GM19240 (cell line): ENCODE measurements around the gene TRIM62.

- RRBS = no CpG with 5 or more reads among the region's 3 CpGs
These were observed 33.9 kb downstream of the AK2 start for GRCh38 chr1:33002559-33003406.

DNA sequence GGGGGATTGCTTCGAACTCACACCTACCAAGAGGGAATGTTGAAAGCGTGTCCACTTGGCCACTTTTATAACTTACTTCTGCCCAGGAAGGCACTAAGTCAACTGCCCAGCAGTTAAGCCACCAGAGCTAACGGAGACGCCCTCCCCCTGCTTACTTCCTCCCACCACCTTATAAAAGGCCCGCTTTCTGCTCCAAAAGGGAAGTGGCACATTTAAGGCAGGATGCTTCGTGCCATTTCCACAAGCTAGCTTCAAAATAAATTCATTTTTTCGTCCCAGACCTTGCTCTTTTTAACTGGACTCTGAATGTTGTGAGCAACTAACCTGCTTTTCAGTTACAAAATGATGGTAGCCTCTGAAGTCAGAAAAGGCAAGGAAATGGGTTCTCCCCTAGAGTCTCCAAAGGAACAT is 3.2 kb upstream of the AK2 start:
- RRBS = no CpG with 5 or more reads among the region's 7 CpGs

DNA sequence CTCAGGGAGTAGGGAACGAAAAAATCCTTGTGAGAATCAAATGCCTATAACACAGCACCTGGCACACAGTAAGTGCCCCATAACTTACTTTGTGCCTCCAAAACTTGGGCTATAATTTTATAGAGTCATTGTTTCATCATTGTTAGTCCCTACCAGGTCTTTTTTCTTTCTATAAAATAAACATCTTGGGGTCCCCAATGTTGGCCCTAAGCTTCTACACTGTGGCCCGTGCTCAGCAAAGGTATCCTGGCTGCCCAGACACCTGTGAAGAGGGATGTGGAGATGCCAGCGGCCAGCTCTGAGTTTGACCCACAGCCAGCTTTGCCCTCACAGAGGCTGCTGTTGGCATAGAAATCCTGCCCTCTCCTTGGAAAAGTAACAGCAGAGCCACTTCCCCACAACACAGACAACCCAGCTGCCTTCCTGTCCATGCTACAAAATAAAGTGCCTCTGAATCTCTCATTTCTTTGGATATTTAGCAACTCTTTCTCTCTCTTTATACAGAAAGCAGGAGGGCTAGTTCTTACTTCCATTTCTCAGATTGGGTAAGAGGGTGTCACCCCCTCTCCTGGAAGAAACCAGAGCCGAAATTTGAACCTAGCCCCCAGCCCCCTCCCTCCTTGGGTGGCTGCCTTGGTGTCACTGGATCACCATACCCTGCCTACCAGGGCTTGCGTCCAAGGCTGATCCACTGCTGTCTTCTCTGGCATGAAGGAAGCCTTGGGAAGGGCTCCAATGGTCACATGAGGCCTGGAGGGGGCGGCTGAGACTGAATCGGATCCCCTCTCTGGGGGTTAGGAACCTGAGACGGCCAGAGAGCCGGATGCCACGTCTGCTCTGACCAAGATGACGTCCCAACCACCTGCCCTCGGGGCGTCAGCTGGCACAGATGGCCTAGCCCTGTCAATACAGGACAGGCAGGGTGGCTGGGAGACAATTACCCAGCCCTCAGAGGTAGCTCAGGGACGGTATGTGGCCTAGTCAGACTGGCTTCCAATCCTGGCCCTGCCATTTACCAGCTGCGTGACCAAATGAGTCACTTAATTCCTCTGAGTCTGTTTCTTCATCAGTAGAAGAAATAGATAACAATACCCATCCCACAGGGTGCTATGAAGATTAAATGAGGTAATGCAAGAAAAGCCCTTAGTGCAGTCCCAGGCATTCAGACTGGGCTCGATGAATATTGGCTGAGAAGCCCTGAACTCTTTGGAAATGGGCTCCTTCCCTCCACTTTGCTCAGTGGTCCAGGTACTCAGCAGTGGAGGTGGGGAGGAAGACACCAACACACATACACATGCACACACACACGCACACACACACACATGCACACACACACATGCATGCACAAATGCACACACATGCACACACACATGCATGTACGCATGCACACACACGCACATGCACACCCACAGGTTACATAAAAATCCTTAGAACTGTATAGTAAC is 5.6 kb downstream of the TRIM62 start:
- RRBS = no CpG with 5 or more reads among the region's 19 CpGs

DNA sequence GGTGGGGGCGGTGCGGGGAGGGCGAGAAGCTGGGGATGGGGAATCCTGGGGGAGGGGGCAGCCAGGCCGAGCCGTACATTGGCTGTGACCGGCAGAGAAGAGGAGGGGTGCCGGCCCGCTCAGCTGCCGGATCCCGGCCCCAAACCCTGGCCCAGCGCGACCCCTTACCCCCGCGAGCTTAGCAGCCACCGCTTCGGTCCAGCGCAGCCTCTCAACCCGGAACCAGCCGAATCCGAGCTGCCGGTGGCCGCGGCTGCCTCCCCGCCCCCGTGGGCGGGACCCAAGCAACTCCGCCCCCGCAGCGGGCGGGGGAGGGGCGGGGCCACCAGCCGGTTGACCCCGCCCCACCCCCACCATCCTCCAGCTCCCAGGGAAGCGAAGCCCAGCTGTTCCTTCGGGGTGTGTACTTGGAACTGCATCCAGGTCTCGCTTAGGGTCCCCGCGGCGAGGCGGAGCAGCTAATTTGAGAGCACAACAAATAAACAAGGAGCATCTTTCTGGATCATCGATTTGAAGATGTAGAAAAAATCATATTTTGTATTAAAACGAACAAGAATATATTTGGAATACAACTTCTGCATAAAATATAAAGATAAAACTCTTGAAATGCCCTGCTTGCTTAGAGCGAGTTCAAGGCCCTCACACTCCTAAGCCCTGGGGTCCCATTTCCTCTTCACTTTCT is at the start of gene TRIM62:
Gene TRIM62, minus strand, starts transcription at position 218 of the 682 bp plus-strand sequence.
- RRBS = 2% methylated on average over 24 of the region's 43 CpGs

GRCh38 chr1:33267852-33268859 is 11.9 kb downstream of the ZNF362 start:
- RRBS = no CpG with 5 or more reads among the region's 4 CpGs

GRCh38 chr1:33270006-33270463 is 13.7 kb downstream of the ZNF362 start:
- RRBS = no CpG with 5 or more reads among the region's 2 CpGs

- RRBS = no CpG with 5 or more reads among the region's 7 CpGs
These were observed 1.9 kb upstream of the A3GALT2 start for GRCh38 chr1:33322708-33323294.

DNA sequence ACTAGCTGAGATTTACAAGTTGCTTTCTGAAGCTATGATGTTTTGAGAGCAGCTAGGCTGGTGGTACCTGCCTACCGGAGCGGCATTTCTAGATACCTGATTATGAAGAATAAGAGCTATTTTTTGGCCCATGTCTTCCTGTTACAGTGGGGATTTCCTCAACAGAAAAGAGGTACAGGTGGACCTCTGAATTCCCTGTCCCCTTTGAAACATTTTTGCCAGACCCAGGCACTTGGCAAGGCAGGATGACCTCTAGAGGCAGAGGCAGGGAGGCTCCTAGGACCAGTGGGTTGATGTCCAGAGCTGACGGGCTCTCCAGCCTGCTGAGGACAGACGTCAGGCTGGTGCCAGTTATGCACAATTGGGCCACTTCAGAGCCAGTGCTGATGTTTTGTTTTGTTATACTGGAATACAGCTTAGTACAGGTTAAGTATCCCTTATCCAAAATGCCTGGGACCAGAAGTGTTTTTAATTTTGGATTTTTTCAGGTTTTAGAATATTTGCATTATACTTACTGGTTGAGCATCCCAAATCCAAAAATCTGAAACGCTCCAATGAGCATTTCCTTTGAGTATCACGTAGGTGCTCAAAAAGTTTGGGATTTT is 18.5 kb upstream of the A3GALT2 start:
- RRBS = no CpG with 5 or more reads among the region's 6 CpGs

DNA sequence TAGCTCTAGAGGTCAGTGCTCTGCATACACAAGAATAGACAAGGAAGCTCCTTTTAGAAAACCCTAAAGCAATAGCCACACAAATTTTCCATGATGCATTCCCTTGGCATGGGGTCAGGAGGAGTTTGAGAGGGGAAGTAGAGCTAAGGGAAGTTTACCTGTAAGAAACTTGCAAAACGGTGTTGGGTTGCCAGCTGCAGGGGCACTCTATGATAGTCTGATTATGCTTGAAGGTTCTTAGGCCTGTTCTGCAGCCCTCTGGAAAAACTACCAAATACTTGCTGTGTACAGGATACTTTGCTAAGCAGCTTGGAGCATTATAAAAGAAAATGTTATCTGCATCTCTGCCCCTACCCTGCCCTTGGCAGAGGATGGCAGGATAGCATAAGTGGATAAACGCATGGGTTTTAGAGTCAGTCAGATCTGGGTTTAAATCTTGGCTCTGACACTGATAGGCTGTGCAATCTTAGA is 39.1 kb upstream of the A3GALT2 start:
- RRBS = no CpG with 5 or more reads among the region's 2 CpGs

GRCh38 chr1:33364651-33364996 is 43.7 kb upstream of the A3GALT2 start:
- RRBS = no CpG with 5 or more reads among the region's 2 CpGs

- RRBS = 2% methylated on average over 4 of the region's 15 CpGs
These were observed 175 bp upstream of the PHC2 start for GRCh38 chr1:33431163-33431377.

DNA sequence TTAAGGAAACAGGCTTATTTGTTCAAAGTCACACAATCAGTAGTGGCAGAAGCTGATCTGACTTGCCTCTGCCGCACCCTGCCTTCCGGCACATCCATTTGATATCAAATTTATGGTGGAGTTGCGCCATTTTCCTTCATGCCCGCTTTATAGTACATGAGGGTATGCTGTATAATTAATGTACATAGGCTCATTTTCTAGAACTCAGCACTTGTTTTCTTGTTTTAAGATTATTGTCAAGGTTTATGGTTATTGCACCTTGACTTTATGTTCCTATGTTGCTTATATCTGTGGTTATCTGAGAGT is 72.4 kb upstream of the GJB5 start:
- RRBS = no CpG with 5 or more reads among the region's 4 CpGs

- RRBS = no CpG with 5 or more reads among the region's 10 CpGs
These were observed 15.3 kb downstream of the SMIM12 start for GRCh38 chr1:34844148-34844844.

DNA sequence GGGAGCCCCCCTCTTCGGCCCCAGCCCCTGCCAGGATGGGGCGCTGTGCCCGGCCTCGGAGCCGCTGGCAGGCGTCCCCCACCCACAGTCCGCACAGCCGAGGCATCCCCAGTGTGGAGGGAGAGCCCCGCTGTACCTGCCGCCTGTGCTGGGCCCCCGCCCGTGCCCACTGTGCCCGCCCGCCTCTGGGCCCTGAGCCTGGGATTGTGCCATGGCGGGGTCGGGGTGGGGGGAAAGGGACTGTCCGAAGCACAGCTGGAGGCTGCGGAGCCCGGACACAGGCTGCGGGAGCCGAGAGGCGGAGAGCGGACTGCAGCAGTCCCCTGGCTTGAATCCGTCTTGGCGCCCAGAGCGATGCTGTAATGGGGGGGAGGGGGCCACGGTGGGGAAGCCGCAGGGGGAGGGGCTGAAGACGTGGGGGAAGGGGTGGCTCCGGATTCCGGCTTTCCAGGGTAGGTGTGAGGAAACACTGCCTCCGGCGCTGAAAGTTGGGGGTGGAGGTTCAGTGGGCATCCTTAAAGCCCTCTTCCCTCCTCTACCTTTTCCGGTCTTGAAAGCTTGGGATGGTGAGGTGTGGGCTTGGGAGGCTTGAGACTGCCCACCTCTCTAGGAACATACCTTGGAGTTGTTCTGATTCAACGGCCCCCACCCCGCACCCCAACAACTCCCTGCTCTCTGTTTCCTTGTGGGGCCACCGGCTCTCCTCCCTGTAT is 870 bp upstream of the DLGAP3 start:
- RRBS = 10% methylated on average over 6 of the region's 37 CpGs

DNA sequence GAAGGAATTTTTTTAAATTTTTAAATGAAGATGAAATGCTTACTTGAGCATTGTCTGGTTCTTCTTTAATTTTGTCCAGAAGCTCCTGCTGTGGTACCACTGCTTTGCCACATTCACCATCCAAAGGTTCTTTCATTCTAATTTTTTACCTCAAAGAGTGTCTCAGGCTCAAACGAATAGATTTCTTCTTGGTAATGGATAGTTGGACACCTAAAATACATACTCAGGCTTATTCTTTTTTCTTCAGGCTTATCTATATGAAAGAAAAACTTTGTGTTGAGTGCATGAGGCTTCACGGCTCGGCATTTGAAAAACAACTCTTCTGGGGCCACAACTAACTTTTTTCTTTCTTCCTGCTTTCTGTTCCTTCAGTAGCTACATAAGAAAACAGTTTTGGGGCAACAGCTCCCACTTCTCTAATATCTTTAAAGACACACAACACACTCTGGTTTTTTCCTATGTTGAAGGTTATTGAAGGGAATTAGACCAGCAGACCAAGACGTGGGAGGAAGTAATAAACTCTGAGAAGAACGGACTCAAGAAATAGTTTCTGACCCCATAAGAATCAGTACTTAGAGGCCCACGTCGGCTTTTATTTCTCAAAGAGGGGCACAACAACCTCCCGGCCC is 1.1 kb downstream of the ZMYM6 start:
- RRBS = no CpG with 5 or more reads among the region's 8 CpGs

GRCh38 chr1:35177347-35177733 is 15.6 kb downstream of the SFPQ start:
- RRBS = no CpG with 5 or more reads among the region's 2 CpGs

- RRBS = no CpG with 5 or more reads among the region's 4 CpGs
These were observed 17.3 kb upstream of the SFPQ start for GRCh38 chr1:35210267-35210605.

DNA sequence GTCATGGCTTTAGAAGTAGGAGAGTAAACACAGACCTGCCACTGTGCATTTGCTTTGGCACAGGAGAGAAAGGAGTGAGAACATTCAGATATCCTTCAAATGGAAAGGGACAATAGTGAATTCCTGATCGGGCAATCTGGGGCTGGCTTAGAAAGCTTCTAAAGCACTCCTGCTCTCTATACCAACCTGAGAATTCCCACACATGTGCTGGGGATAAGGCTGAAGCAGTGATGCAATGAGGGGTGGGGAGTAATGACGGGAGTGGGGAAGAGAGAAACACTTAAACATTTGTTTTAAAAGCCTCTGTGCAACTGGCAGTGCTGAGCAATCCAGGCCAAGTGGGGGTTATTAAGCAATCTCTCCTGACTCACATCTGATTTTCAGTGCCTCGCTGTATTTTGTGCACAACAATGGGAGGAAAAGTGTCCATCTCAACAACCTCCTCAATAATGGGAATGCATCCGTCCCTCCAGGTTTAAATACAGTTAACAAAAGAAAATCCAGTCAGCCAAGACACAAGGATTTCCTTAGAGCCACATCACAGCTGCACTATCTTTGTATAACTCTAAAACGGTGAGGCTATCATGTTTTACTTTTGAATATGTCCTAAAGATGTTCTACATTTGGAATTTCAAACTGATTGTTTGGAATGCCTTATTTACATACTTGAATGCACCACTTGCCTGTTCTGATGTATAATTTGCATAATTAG is 108.7 kb downstream of the KIAA0319L start:
- RRBS = no CpG with 5 or more reads among the region's 5 CpGs

- RRBS = no CpG with 5 or more reads among the region's 1 CpG
These were observed 22.2 kb downstream of the TFAP2E start for GRCh38 chr1:35595214-35595715.

DNA sequence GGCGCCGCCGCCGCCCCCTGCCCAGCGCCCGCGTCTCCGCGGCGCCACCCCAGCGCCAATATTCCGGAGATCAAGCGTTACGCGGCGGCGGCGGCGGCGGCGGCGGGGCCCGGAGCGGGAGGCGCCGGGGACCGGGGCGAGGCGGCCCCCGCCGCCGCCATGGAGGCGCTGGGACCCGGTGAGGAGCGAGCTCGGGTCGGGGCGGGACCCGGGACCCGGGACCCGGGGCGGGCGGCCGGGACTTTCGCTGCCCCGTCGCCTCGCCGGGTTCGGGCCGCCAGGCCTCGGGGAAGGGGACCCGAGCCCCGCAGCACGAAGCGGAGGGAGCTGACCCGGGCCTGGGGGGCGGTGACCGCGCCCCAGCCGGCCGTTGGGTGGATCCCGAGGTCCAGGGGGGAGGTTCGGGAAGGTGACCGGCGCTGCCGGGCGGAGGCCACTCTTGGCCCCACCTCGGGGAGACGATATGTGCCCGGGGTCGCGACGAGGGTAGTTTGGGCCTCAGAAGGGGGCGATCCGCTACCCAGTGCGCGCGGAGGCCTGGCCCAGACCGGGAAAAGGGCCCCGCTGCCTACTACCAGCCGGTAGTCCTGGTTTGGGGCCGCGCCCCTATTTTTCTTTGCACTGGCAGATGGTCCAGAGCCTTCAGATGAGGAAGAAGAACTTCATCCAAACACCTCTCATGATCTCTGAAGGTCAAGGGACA is 593 bp downstream of the AGO4 start:
- RRBS = 2% methylated on average over 58 of the region's 84 CpGs